ENCODE data around the gene PLEKHA8.

GRCh38 chr7:28570285-28571039 is 158.1 kb downstream of the CREB5 start:
- RRBS = no CpG with 5 or more reads among the region's 12 CpGs

DNA sequence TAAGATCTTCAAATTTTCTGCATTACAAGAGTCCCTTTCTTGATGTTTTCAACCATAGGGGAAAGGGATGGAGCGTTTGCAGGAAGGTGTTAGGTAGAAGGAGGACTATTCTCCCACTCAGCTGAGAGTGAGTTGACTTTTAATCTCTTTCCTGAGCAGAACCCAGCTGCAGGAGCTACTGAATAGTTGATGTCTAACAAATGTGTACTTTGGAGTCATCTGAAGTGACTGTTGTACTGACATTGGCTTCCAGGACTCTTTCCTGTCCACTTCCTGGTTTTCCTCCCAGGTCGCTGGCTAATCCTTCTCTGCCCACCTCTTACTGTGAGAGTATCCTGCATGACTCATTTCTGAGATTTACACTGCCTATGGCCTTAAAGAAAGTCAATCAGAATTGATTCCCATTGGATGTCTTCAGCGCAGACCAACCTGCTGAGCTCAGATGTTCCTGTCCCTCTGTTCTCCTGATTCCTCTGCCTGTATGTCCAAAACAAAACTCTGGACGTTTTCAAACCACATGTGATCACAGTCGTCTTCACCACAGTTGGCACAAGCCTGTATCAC is 261.9 kb downstream of the CREB5 start:
- RRBS = no CpG with 5 or more reads among the region's 5 CpGs

DNA sequence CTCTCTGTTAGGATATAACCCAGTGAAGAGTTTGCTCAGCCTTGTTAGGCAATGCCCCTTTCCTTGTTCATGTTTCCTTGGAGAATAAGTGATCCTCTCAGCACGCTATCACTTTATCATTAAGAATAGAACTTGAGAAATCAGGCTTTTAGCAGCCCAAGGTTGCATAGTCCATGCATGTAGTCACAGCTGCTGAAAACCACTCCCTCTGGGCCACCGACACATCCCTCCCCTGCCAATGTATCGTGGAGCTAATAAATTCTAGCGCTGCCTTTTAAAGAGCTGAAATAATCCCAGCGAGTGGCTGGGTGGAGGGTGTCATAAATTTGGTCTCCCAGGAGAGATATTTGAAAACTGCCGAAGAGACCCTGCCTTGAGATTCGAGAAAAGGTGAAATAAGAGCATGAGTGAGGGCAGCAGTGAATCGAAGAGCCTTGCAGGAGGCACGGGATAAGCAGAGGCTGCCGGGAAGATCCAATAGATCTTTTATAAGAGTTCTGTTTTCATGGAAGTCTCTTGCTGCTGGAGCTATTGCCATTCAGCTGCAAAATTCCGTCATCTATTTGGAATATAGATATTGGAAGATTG is 249.9 kb downstream of the TRIL start:
- RRBS = no CpG with 5 or more reads among the region's 11 CpGs

- RRBS = no CpG with 5 or more reads among the region's 12 CpGs
Observed at GRCh38 chr7:28933289-28934009, 24.7 kb downstream of the TRIL start.

- RRBS = no CpG with 5 or more reads among the region's 5 CpGs
Observed at GRCh38 chr7:28980485-28981004, 22.4 kb upstream of the TRIL start.

DNA sequence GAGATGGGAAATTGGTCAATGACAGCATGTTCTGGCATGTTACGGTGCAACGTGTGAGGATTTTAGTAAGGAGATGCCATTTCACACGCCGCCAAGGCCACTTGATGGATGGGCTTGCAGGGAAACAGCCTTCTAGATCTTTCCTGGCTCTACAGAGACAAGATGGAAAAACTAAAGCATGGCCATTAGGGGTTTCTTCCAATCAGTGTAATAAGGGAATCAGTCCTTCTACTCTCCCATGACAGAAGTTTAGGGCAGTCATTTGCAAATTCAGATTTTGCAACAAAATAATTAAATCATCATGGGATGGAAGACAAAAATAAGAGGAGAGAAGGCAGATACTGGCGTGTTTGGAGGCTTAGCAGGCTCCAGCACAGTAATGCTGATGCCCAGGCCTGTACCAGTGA is 30.9 kb upstream of the TRIL start:
- RRBS = no CpG with 5 or more reads among the region's 5 CpGs

GRCh38 chr7:29196001-29196888 is 1.7 kb downstream of the CHN2 start:
- RRBS = no CpG with 5 or more reads among the region's 9 CpGs

DNA sequence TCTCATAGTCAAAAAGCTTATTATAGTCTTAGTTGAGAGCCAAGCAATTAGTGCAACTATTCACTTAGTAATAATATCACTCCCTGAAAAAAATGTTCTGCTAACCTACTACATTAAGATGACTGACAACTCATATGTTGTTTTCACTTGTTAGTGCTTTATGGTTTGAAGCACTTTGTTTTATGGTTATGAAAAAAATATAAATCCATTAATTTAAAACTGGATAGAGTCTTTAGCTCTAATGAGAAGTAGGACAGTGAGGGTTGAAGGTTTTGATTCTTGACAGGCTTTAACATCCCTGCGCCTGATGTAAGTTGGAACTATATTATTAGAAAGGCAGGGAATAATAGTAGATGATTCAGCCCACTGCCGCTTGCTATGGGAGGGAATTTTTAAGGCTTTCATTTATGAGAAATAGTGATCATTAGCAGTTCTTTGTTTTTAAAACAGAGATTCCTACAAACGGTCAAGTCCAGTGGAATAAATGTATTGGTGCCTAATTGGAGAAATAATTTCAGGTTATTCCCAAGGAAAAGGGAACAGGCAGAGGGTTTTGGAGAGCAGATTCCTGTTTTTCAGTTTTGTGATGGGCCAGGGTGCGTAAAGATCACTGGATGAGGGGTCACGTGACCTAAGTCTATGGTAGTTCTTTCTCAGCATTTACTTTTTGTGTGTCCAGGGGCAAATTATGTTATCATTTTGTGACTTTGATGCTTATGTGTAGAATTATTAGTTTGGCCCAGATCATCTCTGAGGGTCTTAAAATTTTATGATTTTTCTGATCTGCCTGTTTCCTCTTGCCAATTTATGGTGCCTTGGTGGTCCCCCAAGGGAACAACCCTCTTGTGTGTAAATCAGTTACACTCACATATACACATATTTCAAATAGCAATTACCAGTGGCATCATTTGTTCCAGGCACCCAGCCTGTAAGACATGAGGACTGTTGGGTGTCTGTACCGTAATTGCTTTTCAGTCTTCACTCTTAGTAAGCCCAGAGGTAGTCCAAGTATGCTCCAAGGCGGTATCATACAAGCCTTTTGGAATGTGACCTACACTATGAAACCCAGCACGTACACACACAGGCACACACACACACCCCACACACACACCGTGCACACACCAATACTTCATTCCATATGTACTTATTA is 15.1 kb downstream of the CHN2 start:
- RRBS = no CpG with 5 or more reads among the region's 9 CpGs

DNA sequence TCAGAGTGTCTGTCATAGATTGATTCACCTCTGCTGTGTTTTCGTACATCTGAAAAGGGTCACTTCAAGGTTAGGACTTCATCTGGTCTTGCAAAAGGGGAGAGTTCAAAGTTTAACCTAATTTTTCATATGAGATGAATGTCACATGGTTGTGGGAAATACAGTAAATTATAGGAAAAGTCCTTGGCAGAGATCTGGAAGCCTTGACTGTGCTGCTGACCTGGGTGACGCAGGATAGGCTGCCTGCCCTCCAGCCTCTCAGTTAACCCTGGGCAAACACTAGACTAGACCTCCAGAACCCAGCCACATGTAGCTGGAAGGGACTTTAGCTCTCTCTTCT is 75.5 kb upstream of the PRR15 start:
- RRBS = no CpG with 5 or more reads among the region's 2 CpGs

- RRBS = no CpG with 5 or more reads among the region's 17 CpGs
Observed at GRCh38 chr7:29609037-29610015, 45.7 kb downstream of the PRR15 start.

- RRBS = no CpG with 5 or more reads among the region's 8 CpGs
Observed at GRCh38 chr7:29770030-29770613, 36.2 kb upstream of the WIPF3 start.

DNA sequence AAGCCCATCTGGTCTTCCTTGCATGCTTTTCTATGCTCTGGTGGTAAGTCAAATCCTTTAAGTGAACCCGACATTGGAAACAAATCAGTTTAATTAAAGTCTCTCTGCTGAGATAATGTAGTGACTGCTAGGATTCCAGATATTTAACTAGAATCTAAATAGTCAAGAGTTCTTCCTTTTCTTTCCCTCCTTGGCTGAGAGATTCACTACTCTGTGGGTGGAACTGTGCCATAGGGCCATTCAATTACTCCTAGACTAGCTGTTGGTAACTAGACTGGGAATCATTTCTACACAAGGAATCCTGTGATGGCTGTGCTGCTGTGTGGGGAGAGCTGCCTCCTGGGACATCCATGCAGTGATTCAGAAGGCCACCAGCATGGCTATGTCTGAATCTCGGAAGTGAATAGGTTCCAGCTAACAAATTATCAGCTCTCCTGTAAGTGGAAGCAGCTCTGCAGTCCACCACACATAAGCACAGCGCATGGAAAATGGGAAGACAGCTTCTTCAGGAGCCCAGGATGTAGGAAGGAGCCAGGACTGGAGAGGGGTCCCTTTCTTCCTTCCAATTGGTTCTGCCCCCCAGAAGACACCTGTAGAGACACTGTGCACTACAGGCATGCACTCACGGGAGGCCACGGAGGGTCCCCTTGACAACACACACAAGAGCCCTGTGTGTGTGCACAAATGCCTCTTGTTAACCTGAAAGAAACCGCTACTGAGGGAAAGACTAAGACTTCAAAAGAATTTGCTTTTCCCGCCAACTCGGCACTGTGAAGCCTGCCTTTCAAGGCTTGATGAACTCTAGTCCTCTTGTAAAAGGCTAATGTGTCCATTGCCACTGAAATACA is 66.5 kb downstream of the SCRN1 start:
- RRBS = no CpG with 5 or more reads among the region's 8 CpGs

DNA sequence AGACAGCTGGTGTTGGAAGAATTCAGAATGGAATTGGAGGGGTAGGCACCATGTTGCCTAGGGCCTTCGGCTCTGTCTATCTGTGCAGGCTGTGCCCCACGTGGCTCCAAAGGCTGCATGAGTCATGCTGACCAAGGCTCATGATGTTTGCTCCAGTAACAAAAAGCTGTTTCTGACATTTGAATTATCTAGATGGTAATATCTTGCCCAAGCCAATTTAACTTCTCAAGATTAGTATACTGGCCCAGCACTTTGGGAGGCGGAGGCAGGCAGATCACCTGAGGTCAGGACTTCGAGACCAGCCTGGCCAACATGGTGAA is 57.5 kb downstream of the SCRN1 start:
- RRBS = no CpG with 5 or more reads among the region's 4 CpGs

GRCh38 chr7:29988354-29988815 is 1.2 kb downstream of the SCRN1 start:
- RRBS = no CpG with 5 or more reads among the region's 15 CpGs

- RRBS = 2% methylated on average over 41 of the region's 100 CpGs
Observed at GRCh38 chr7:30028119-30029015, at the start of gene PLEKHA8. TSS of gene PLEKHA8 (plus strand) at chr7:30028412.

GRCh38 chr7:30149010-30149622 is 14.3 kb downstream of the MTURN start:
- RRBS = 82% methylated on average over 4 of the region's 15 CpGs

DNA sequence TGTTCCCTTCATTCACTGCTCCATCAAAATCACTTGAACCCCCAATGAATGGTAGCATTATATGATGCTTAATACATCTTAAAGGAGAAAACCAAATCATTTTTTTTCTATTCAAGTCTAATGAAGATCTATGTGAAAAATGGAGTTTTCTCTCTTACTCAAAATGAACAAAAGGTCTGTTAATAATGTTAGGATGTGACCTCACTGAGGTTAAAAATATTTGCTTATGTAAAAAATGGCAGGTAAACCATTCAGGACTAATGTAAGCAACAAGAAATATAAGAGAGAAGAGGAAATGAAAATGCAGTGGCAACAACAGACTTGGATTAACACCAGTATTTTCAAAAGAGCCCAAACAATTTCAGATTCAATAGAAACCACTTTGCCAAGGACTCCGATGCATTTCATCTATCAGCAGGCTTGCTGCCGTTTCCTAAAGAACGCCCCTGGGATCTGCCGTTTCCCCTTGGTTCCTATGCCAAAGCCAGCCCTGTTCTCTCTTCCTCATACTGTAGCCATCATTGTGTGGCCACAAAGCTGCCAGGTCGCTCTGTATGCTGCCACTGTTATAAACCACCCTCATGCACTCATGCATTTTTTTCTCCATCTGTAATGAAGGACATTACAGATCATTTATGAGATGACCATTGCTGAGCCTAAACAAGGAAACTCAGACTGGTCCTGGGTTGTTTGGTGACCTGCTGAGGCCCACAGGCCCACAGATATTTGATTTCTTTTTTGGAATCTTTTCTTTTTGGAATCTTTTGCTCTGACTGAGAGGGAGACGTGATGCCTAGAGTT is 66.5 kb downstream of the MTURN start:
- RRBS = no CpG with 5 or more reads among the region's 6 CpGs

DNA sequence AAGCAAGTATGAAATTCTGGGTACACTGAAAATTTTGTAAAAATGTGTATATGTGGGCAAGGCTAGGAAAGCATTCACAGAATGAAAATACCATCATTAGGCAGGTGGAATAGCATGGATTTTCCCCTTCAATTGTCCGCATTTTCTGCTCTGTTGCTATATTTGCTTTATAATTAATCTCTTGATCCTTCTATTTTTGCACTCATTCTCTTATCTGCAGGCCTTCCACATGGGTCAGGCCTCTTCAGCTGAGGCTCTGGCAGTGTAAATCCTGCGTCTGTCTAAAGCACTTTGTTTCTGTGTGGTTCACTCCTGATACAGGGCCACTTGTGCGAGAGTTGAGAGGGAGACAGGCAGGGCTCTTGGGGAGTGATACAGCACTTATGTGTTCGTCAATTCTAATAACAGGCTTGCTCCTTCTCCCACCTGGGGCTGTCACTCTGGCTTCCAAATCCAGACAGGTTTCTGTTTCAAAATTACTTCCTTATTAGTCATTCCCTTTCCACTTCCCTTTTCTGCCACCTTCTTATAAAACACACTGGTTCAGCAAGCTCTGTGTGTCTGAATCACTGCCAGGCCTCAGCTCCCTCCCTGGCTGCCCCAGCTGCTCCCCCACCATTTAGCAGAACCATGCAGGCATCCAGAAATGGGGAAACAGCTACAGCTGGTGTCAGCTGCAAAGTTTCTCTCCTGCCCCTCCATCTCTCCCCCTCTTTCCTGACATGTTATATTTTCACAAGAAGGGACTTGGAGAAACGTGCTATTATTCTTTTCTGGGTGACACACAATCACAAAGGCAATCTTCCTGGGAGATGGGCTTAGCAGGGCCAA is 58.6 kb upstream of the ZNRF2 start:
- RRBS = no CpG with 5 or more reads among the region's 5 CpGs

DNA sequence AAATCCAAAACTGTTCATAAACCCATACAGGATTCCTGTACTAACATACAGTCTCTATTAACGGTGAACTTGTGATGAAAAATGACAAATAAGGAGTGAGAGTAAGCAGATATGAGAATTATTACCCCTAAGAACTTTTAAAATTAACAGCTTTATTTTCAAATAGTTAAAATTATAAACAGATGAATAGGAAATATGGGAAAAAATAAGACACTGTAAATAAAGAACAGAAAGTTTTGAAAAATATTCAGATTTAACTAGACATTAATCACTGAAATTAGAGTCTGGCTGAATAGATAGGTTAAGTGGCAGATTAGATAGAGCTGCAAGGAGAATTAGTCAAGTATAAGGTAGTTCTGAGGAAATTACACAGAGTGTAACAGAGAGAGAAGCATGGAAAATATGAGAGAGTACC is 46.8 kb downstream of the ZNRF2 start:
- RRBS = no CpG with 5 or more reads among the region's 1 CpG

GRCh38 chr7:30430298-30430776 is 48.2 kb downstream of the NOD1 start:
- RRBS = no CpG with 5 or more reads among the region's 7 CpGs